ENCODE measurements around a stretch of chr10.

GRCh38 chr10:125902927-125903320 is 6.6 kb downstream of the FANK1 start:
- PRO-cap, result no peak

DNA sequence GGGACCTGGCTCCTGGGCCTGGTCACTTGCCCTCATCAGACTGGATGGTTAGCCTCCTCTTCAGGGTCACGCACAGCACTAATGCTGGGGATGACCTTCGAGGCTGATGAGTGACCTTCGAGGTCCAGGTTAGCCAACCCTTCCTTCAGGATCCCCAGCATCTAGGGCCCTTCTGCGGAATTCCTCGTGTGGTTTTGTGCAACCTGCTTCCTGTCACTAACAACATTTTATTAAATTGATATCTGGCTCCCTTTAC is 229.7 kb downstream of the FANK1 start:
- PRO-cap, result no peak

DNA sequence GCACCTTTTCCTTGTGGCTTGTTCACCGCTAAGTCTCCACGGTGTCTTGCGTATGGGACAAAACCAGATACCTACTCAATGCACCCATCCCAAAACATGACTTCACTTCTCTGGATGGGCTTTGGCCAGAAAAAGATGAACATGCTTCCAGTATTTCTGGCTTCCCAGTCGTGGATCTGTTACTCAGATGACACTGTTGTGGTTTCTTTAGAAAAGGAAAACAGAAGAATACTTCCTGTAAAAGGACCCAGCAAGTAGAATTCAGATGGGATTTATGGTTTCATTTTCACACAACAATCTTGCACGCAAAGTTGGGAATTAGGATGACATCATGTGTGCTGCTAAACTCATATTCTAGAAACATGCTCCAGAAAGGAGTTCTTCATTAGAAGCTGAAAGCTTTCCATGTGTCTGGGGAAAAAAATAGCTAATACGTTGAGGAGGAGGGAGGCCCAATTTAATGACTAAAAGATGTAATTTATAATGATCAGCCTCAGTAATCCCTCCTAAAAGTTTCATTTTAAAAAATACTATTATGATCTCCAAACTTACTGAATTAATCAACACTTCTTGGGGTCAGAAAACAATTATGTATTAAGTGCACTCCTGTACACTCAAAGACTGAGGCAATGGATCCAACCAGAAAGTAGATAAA is 216.6 kb downstream of the ADAM12 start:
- PRO-cap, result no peak

- PRO-cap, result no peak
Measured at GRCh38 chr10:126315795-126316233, 72.5 kb downstream of the ADAM12 start.

DNA sequence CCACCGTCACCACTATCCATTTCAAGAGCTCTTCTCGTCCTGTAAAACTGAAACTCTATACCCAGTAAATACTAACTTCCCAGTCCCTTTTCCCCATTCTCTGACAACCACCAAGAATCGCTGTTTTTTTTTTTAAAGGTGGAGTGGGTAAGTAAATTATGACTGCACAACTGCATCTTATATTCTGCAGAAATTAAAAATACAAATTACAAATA is 123.1 kb upstream of the ADAM12 start:
- PRO-cap, result no peak

DNA sequence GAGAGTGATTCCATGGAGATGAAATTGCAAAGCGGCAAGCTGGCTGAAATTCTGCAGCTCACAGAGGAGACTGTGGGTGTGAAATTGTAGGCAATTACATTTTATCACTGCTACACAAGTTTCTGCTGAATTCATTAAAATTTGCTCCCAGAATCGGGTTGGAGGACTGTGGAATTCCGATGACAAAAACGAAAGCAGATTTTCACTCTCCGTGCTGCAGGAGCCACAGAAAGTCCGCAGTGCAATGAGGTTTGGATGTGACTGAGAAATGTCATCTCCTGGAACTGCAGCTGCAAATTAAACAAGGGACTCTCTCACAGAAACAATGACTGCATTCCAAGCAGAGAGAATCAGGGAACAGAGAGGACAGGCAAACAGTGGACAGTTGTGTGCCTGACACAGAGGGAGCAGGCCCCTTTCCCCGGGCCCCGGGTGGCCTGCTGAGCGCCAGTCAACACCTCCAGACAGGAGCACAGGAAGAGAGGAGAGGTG is 109.1 kb downstream of the C10orf90 start:
- PRO-cap, result no peak

GRCh38 chr10:126908347-126908870 is 3.2 kb downstream of the DOCK1 start:
- PRO-cap, result no peak

DNA sequence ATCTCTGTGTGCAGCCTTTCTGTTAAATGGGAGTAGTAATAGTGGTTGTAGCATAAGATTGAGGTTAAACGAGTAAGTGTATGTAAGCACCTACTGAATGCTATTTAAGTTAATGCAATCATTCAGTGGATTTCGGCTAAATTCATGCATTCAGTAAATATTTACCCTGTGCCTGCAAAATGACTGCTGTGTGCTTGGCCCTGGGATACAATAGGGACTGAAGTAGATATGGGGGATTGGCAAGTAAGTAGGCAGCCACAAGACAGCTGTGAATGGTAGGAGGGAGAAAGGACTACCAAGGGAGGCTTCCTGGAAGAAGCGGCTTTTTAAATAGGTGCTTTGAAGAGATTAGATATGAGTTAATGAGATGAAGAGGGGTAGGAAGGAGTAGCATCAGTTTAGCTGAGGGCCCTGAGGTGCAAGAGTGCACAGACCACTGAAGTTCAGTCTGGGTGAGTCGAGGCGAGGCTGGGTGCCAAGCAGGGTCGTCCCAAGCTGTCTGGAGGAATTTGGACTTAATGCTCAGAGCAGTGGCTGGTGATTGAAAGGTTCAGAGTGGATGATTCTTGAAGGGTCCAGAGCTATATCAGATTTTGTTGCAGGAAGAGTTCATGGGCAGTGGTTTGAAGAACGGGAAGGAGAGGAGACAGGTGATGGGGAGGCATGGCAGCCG is 38.3 kb downstream of the DOCK1 start:
- PRO-cap, result no peak

DNA sequence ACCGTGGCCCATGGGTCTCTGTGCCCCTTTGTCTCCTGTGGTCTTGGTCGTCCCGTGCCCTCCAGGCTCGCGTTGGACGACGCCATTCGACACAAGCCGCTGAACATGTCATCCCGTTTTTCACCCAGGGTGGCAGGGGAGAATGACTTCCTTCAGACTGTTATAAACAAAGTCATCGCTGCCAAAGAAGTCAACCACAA is 106.8 kb downstream of the DOCK1 start:
- PRO-cap, result no peak

- PRO-cap, result no peak
Measured at GRCh38 chr10:127196999-127197222, 520 bp upstream of the INSYN2A start.

DNA sequence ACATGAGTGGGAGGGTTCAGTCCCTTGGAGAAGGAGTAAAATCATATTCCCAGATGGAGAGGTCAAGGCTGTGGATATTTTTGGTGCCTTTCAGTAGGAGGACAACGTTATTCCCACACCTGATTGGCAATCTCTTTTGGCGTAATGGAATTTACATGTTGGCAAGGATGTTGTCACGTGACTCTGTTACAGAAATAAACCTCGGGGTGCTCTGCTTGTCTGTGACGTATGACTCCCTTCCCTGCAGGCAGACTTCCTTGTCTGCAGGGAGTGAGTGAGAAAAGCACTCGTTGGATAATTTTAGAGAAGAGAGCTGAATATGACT is 27.7 kb downstream of the NPS start:
- PRO-cap, result no peak

- PRO-cap, result unidirectional peak, minus-strand start at chr10:127921937
Measured at GRCh38 chr10:127921714-127922158, 14.8 kb downstream of the PTPRE start.

DNA sequence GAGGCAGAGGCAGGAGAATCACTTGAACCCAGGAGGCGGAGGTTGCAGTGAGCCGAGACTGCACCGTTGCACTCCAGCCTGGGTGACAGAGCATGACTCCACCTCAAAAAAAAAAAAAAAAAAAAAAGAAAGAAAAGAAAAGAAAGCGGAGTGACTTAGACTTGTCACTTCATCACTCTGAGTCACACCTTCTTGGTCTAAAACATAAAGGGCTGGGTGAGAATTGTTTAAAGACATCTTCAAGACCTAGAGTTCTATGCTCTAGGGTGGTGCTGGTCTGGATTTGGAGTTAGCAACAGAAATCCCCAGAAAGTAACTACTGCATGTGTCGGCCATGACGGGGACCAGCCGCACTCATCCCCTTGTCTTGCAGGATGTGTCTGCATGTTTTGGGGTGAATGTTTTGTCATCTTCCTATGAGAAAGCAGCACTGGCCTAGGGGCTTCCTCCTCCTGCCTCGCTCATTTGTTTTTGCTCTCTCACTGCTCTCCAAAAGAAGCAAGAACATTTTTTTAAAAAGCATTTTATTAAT is 83.5 kb downstream of the PTPRE start:
- PRO-cap, result no peak

GRCh38 chr10:128019353-128020098 is 106.7 kb downstream of the MKI67 start:
- PRO-cap, result no peak

- PRO-cap, result no peak
Measured at GRCh38 chr10:128056373-128057340, 69.6 kb downstream of the MKI67 start.

DNA sequence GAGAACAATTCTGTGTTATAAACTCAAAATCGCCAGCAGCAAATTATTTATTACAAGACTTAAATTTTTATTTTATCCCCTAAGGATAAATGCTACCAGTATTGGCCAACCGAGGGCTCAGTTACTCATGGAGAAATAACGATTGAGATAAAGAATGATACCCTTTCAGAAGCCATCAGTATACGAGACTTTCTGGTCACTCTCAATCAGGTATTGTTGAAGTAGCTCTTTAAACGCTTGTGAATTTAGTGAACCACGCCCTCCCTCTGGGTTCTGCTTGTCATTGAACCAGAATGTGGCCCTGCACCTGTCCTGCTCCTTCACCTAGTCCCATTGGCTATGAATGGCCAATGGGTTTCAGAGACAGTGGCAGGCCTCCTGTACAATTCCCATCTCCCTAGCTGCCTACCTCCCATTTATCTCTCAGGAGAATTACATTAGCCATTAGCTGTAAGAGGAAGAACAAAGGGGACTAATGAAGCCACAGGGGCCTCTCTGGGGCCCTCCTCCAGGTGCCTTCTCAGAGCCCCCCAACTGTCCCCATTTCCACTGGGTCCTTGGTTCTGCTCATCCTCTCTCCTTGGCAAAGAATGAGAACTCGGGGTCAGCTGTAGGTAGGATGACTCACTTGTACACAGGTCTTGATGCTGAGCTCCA is 49.6 kb downstream of the MKI67 start:
- PRO-cap, result no peak

DNA sequence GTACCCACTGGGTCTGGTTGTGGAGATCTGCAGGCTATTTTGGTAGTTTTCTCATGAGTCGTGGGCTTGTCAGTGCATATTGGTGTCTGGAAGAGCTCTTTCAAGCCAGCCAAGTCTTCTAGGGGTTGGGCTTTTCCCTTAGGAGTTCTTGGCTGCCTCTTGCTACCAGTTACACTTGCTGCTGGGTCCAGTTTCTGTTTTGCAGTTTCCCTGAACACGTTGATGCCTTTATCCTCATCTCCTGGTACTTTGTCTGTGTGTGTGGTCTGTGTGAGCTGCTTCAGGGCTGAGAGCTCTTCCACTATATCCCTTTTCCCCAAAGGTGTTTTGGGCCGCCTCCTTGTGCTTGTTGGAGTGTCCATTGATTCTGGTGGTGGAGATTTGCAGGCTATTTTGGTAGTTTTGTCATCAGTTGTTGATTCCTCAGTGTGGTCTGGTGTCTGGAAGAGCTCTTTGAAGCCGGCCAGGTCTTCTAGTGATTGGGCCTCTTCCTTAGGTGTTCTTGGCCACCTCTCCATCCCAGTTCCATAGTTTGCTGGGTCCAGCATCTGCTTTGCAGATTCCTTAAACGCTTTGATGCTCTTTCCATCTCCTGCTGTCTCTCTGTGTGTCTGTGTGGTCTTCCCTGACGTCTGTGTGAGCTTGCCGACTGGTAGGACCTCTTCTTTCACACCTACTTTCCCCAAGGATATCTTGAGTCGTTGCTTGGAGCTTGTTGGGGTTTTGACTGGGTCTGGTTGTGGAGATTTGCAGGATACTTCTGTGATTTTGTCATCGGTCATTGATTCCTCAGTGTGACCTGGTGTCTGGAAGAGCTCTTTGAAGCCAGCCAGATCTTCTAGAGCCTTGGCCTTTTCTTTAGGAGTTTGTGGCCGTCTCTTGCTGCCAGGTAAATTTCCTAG is 20.8 kb downstream of the MKI67 start:
- PRO-cap, result no peak

- PRO-cap, result no peak
Measured at GRCh38 chr10:129331676-129332175, 135.3 kb upstream of the MGMT start.

DNA sequence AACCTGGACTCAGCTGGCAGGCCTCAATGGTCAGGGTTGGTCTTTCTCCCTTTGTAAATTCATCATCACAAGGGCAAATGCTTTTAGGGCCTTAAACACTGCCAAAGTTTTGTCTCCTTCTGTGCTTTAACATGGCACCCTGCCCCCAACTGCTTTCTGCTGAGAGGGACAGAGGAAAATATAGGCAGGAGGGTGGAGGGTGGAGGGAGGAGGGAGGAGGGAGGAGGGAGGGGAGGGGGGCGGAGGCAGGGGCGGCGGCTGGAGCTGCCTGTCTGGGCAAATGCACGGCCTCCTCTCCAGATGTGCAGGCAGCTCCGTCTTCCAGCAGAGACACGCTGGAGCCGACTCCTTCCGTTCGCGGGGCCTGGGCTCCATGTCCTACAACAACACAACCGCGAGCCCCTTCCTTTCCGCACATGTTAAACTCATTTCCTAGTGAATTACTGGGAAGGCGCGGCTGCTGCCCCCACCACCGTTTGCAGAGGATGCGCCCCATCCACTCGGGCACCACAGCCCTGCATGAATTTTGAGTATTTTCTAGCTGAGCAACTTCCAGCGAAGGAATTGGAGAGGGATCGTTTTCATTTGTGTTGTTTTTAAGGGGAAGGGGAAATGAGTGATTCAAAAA is 14.2 kb downstream of the EBF3 start:
- PRO-cap, result no peak

DNA sequence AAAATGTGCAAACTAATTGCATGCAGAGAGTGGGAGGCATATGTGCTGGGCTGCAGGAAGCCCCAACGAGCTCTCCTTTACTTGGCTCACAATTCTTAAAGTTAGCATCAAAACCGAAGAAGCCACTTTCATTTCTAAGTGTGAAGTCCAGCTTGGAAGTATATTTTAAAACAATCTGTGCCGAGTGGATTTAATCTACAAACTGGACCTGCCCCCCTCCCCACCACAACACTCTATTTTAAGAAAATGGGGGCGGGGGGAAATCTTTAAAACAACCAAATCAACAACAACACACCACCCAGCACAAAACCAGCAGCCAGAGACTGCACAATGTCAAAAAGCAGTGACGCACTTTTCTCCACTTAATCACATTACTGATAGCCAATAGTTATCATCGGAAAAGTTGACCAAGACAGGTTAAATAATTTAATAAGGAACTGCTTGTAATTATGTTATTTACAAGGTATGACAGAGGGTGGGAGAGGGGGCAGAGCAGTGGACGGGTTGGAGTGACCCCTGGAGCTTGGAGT is 2.9 kb downstream of the EBF3 start:
- PRO-cap, result no peak